ENCODE data around the gene UBR7.

GRCh38 chr14:93150330-93151125 lies 34.2 kb downstream of the MOAP1 start:
- PRO-cap = bidirectional peak, plus-strand start at chr14:93150688, minus-strand start at chr14:93150698

- PRO-cap = bidirectional peak, plus-strand start at chr14:93207284, minus-strand start at chr14:93207065
Observed at GRCh38 chr14:93207166-93207884, at the start of gene UBR7. TSS of gene UBR7 (plus strand) at chr14:93207256.

DNA sequence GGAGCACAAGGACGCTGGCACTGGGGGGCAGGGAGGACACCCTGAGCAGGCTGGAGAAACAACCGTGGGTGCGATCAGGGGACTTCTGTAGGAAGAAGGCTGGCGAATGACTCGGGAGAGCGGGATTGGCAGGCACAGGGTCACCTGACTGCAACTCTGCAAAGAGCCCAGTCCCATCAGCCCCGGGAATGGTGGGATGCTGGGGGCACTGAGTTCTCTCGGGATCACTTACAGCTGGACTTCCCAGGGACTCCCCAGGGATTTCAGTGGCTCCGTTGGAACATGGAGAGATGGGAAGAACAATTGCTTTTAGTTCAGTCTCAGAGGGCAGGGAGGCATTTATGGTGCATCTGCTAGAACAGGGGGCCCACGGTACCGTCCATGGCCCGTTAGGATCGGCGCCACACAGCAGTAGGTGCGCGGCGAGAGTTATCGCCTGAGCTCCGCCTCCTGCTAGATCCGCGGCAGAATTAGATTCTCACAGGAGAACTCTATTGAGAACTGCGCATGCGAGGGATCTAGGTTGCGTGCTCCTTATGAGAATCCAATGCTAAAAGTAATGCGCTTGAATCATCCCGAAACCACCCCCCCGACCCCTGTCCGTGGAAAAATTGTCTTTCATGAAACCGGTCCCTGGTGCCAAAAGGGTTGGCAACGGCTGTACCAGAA lies 24.4 kb downstream of the UBR7 start:
- PRO-cap = no peak

DNA sequence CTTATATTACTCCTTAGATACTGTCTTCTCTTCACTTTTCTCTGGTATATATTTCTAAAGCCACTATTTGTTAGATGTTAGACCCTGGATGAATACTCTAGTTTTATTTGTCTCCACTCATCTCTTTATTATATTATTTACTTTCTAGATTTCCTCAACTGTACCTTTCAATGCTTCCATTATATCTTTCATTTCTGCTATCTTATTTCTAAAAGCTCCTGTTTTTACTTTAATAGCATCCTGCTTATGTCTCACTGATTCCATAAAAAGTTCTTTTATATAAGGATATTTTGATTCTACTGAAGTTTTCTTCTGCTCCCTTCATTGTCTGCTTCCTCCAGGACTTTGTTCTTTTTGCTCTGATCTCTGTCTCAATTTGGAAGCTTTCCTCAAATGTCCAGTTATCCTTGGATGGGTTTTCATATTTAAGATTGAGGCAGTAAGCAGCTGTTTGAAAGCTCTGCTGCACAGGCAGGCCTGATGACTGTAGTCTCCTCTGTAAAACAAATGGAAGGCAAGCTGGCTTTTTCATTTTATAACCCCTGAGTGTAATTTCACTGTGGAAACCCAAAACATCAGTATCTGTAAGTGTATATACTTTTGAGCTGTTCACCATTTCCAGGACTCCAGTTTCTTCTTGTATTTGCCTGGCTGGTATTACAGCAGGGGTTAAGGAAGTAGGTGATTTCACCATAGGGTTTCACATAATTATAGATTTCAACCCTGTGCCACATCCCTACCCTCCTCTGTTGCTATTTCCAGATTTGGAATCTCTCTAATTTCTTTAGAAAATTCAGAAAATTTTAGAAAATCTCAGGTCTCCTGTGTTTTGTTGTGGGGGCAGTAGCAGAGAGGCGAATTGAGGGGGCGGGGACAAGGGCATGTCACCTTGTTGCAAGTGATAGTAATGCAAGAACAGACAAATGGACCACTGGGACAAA lies 44.4 kb downstream of the BTBD7 start:
- PRO-cap = no peak

DNA sequence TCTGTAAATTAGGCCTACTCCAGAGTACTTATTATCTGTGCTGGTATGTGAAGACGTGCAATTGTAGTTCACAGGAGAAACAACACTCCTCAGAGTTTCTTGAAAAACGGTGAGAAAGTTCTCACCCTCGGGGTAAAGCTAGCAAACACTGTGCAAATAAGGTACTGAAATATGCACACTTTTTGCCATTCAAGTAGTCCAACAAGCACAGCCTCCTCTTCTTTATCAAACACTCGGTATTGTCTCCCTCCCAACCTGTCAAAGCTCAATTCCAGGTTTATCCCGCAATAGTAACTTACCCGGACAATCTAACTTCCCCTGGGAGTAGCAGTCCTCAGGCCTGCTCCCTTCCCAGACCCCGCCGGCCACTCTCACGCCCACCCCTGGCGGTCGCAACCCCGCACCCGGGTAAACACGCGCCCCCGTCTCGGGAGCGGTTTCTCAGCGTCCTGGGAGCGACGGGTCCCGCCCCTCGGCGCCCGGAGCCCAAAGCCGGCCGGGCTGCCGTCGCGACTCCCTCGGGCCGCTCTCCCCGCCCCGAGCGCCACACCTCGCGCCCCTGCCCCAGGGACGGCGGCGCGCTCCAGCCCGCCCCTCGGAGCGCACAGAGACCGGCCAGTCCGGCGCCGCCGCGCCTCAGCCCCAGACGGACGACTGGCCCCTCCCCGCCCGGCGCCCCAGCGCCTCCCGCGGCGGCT lies 682 bp downstream of the BTBD7 start:
- PRO-cap = bidirectional peak, plus-strand start at position 489 of the sequence, minus-strand start at position 546 of the sequence; bidirectional peak, plus-strand start at position 645 of the sequence, minus-strand start at position 656 of the sequence

- PRO-cap = no peak
Observed at GRCh38 chr14:93702643-93703044, 85.6 kb downstream of the PRIMA1 start.

GRCh38 chr14:93759458-93760481 lies 28.5 kb downstream of the PRIMA1 start:
- PRO-cap = no peak

DNA sequence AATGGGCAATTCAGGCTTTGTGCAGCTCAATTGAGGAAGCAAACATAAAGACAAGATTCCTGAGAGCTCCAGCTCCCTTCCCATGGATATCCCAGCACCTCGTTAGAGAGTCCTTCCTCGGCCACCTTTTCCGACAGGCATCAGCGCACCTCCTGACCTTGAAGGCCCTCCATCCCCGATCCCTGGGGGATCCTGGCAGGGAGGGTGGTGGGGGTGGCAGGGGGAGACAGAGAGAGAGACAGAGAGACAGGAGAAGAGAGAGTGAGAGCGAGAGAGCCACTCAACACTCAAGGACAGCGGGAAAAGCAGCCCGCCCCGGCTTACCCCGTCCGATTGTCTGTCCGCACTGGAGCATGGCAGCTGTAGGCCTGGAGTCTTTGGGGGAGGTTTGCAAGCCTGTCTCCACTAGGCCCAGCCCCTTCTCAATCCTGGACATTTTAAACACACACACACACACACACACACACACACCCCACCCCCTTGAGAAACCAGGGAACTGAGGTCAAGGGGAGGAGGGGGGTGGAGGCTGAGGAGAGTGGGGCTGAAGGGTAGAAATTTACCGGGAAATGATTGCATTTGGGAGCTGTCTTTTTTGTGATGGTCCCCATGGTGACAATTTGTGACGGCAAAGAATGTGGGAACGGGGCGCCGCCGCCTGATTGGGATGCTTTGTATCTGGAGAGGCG lies 410 bp upstream of the FAM181A start:
- PRO-cap = no peak

DNA sequence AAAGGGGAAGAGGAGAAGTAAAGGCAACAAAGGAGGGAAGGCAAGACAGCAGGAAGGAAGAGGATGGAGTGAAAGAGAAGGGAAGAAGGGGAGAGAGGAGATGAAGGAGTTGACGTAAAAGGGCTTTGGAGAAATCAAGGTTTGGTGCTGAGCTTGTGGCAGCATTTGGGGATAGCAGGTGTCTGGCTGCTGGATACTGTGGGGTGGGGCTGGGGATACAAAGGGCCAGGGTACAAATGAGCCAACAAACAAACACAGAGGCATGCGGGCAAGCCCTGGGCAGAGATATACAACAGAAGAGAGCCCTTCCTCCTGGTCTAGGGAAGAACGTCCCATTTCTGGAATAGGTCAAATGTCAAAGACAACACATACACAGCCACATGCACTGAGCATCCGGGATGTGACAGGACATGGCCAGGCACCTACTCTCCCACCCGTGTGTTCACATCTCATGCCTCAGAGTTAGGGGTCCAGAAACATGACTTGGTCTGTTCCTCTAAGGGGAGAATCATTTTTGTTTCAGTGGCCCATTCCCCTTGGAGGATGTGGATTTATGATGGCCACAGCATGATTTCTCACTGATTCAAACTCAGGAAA lies 679 bp upstream of the ASB2 start:
- PRO-cap = no peak

DNA sequence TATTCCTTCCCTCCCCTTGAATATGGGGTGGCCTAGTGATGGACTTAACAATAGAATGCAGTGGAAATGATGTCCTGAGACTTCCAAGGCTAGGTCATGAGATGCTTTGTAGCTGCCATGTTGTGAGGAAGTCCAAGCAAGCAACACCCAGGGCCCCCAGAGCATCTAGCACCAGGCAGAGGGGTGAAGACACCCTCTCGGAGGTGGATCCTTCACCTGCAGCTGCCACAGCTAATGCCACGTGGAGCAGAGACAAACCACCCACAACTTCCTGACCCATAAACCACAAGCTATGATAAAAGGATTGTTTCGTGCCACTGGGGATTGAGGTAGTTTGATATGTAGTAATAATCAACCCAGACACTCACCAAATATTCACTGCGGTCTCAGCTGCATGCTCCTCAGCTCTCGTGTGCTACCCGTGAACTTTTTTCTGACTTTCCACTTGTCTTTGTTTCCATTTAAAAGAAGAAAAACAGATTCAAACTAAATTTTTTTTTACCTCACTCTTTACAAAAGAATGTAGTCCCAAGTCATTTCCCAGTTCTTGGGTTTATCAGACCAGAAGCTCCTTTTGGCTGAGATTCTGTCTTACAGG lies 1.9 kb upstream of the ASB2 start:
- PRO-cap = no peak

DNA sequence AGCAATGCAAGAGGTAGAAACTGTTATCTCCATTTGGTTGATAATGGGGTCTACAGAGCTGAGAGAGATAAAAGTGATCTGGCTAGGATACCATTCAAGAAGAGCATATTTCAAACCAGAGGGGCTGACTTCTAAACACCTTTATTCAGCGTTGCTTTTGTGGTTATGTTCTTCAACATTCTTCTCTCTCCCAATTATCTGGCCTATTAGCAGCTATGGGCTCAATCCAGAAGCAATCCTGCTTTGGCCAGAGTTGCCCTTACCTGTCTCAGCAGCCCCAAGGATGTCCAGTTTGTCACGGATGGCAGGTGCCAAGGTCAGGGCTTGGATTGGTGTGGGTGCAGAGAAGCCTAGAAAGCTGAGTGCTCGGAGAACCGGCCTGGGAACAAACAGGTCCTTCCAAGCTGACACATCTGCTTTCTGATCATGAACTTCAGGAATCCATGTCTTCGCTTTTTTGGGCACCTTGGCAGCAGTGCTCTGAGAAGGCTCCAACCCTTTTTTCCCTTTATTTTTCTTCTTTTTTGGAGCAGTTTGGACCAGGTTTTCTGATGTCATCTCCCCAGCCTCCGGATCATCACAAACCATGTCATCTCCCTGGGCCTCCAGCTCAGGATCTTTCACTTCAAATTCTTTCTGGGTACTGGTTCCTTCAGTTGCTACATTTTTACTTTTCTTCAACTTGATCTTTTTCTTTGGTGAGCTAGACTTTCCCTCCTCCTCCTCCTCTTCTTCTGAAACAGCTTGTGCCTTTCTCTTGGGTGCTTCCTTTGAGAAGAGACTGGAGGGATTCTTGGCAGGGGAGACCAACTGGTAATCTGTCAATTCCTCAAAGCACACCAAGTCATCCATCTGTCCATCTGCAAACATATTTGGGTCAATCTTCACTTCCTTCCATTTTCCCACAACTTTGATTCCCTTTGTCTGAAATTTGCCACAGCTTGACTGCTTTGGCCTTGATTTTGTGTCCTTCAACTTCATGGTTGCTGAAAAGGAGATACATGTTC lies 1.9 kb downstream of the DDX24 start:
- PRO-cap = no peak

- PRO-cap = no peak
Observed at GRCh38 chr14:94289937-94290756, 2.9 kb downstream of the SERPINA10 start.

GRCh38 chr14:94381399-94382297 lies 6.8 kb downstream of the SERPINA1 start:
- PRO-cap = no peak

DNA sequence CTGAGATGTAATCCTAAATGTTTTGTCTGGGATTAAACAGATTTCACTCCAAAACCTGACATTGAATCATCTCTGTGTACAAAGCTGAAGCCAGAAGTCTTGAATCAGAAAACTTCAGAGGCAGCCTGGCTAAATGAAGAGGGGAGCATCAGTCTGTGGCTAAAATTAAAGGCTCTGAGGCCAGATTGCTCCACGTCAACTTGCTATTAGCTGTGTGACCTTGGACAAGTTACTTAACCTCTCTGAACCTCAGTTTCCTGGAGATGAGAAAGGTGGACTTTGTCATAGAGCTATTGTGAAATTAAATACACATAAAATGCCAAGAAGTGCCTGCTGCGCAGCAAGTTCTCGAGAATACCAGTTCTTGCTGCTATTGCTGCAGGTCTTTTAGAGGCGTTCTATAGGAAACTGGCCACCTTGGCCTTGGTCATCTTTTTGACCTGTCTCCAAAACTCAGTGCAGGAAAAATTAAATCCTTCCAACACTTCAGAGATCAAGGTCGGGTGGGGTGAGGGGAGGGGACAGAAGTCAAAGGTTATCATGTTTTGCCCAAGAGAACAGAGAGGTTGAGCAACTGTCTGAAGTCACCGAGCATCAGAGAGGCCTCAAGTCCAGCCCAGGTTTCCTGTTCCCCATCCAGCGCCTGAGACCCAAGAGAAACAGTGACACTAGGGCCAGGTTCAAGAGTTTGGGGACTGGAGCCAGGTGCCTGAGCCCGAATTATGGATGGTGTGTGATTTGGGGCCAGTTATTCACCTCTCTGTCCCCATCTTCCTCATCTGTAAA lies 1.2 kb downstream of the SERPINA1 start:
- PRO-cap = unidirectional peak, plus-strand start at position 343 of the sequence

DNA sequence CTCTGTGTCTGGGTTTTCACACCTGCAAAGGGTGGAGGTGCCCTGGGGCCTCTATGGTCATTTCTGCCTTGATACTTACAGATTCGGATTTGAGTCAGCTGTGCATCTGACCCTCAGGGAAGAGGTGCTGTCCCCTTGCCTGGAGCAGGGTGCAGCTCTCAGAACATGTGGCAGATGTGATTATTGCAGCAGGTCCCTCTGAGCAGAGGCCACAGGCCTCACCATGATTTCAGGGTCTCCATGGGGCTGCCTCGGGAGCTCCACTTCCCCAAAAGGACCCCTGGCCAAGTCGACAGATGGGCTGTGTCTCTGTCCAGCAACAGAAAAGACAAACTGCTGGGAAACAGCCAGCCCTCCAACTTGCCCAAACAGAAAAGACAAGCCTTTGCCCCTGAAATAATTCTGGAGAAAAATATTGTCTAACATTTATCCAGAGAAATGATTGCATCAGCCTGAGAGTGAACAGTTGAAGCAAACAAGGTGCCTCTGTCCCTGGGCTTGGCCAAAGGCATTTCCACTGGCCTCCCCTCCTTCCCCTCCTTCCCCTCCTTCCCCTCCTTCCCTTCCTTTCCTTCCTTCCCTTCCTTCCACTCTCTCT lies 543 bp downstream of the SERPINA3 start:
- PRO-cap = no peak

- PRO-cap = no peak
Observed at GRCh38 chr14:94615671-94616686, 3.8 kb downstream of the SERPINA3 start.

GRCh38 chr14:94623676-94624387 lies 11.6 kb downstream of the SERPINA3 start:
- PRO-cap = no peak

DNA sequence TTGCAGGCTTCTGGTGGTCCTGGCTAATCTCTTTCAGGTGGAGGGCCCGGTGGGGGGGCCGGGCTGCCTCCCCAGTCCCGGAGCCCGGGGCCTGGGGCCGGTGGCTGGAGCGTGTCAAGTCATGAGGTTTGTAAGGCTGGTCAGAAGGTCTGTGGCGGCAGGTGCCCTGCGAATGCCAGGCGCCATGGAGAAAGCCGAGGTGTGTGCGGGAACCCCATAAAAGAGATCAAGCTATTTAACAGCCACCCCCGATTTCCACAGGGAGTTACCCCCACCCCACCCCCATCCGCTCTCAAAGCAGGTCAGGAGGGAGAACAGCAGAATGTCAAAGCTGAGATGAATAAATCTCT lies 95.0 kb upstream of the GSC start:
- PRO-cap = no peak

- PRO-cap = no peak
Observed at GRCh38 chr14:95210600-95211166, 53.4 kb upstream of the DICER1 start.

- PRO-cap = no peak
Observed at GRCh38 chr14:95327823-95328255, 8.1 kb upstream of the CLMN start.

Data from ileum (tissue), 1 donor.